A375 (cell line): ENCODE data around the genes SPEG and ASIC4.

DNA sequence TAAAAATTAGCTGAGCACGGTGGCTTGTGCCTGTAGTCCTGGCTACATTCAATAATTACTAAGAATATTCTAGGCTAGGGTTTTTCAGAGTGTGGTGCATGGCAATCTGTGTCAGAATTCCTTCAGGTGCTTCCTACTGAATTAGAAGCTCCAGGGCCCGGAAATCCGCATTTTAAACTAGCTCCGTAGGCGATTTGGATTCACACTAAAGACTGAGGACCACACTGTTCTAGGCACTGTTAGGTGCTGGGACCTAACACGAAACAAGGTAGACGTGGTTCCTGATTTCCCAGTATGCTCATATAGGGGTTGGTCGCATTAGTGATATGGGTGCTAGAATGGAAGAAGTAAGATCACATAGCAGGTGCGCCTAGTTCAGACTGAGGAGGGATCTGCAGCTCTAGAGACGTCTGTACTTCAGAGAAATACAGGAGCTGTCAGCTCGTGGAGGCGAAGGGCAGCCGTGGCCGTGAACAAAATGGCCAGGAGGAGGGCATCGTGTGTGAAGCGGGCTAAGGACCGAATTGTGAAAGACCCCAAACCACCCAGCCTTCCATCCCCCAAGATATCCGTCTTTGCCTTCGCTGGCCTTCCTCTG is 469 bp upstream of the ZFAND2B start:
- RAMPAGE, long total RNA: no peak

- RAMPAGE, long total RNA: no peak
Measured at GRCh38 chr2:219249064-219250141, 3.6 kb upstream of the TUBA4B start.

DNA sequence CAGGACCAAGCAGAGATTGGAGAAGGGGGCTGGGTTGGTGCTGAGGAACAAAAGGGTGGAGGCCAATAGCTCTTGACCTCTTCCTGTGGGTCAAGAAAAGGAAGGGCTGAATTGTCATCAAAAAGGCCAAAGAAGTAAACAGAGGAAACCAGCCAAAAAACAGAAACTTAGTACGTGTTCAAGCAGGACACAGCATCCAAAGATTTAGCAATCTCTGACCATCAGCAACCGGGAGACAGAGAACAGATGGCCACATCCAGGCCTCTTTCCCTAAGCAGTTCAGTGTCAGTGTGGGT is 2.9 kb downstream of the DNPEP start:
- RAMPAGE, long total RNA: no peak

DNA sequence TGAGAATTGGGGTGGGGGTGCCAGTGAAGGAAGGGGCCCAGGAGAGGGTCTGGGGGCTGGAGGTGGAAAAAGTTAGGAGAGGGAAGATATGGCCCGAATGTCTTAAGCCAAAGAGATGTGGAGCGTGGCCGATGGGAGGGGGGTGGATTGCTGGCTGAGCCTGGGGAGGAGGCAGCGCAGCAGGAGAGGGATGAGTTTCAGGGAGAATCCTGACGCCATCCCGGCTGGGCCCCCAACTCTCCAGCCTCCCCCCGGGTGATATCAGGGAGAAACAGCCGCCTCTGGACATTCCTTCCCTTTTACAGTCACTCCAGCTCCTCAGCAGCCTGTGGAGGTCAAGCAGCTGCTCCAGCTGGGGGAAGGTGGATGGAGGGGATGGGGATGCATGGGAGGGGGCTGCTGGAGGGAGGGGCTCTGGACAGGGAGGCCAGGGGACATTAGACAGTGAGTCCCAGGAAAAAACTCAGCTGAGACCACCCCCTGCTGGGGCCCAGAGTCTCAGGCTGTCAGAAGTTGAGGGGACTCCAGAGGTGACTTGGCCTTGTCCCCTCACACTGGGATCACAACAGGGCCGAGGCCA is 9.5 kb upstream of the DES start:
- RAMPAGE, long total RNA: no peak

DNA sequence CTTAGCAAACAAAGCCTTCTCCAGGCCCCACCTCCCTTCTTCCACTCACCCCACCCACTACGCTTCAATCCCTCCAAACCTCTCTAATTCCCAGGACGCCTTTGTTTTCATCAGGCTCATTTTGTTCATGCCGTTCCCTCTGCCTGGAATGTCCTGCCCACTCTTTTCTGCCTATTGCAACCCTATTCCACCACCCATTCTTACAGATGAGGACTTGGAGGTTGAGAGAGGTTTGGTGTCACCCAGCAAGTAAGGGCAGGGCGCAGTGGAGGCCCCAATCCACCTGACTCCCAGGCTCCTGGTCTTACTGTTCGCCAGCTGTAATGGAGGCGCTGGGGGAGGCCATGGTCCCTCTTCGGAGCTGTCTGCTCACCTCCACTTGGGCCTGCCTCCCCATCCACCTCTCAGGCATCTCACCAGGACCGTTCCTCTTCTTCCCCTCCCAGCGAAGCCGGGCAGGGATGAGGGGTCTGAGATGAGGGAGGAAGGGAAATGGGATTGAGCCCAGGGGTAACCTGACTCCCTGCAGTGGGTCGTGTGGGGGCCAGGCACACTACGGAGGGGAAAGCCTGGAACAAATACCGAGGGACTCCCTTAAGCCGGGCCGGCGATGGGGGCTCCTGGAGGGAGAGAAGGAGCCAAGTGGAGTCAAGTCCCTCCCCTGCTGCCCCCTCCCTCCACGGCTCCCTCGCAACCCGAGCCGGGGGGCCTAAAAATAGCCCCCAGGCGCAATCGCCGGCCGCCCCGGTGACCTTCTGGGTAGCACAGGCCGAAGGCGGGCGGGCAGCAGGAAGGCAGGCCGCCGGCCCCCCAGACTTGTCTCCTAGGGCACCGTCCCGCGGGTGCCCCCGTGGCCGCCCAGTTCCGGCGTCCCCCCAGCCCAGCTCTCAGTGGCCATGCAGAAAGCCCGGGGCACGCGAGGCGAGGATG is at the start of gene SPEG:
Gene SPEG, plus strand, starts transcription at position 762 of the 930 bp plus-strand sequence.
- RAMPAGE, long total RNA: no peak

DNA sequence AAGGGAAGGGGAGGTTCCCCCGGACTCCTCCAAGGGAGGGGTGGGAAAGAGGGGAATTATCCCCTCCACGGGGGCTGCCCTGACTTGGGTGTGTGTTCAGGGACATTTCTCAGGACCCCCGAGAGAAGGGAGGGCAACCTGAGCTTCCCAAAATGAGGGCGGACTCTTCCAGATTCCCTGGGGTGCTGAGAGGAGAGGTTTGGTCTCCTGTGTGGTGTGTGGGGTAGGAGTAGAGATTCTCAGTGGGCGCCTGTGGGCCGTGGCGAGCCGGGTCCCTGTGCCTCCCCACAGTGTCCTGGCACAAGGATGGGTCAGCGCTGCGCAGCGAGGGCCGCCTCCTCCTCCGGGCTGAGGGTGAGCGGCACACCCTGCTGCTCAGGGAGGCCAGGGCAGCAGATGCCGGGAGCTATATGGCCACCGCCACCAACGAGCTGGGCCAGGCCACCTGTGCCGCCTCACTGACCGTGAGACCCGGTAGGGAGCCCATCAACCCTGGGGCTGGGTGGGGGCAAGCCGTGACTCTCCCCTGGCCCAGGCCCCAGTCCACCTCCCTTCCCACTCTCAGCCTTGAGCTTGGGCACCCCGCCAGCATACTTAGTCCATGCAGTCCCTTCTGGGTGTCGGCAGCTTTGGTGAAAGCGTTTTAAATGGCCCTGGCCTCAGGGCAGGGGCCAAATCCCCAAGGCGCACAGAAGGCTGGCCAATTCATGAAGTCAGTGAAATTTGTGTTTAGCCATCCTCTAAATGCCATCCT is 16.9 kb downstream of the SPEG start:
- RAMPAGE, long total RNA: no peak

GRCh38 chr2:219460170-219461714 is 26.1 kb downstream of the SPEG start:
- RAMPAGE, long total RNA: no peak

DNA sequence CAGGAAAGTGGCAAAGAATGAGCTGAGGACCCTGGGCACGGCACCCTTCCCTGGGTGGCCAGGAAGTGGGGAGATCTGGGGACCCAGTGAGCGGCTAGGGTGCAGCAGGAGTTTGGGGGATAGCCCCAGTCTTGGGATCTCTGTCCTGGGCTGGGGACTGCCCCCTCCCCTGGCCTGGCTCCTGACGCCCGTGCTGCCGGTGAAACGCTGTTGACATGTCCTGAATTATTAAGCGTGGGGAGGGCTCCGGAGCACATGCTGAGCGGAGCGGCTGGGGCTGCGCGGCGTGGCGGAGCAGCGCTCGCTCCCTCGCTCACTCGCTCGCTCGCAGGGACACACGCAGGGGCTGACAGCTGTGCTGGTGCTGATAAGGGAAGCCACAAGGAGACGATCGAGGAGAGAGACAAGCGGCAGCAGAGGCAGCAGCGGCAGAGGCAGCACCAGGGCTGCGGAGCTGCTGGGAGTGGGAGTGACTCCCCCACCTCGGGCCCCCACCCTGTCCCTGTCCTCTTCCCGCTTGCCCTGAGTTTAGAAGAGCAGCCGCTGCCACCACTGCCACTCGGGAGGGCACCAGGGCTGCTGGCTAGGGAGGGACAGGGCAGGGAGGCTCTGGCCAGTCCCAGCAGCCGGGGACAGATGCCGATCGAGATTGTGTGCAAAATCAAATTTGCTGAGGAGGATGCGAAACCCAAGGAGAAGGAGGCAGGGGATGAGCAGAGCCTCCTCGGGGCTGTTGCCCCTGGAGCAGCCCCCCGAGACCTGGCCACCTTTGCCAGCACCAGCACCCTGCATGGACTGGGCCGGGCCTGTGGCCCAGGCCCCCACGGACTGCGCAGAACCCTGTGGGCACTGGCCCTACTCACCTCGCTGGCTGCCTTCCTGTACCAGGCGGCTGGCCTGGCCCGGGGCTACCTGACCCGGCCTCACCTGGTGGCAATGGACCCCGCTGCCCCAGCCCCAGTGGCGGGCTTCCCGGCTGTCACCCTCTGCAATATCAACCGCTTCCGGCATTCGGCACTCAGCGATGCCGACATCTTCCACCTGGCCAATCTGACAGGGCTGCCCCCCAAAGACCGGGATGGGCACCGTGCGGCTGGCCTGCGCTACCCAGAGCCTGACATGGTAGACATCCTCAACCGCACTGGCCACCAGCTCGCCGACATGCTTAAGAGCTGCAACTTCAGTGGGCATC is at the start of gene ASIC4:
Gene ASIC4, plus strand, starts transcription at position 394 of the 1,192 bp plus-strand sequence.
- RAMPAGE, long total RNA: no peak

- RAMPAGE, long total RNA: no peak
Measured at GRCh38 chr2:219520013-219520395, 5.7 kb downstream of the ASIC4 start.

GRCh38 chr2:219525737-219526313 is 11.5 kb downstream of the ASIC4 start:
- RAMPAGE, long total RNA: no peak

GRCh38 chr2:219565249-219565911 is 6.0 kb downstream of the OBSL1 start:
- RAMPAGE, long total RNA: no peak

GRCh38 chr2:219566703-219567214 is 4.6 kb downstream of the OBSL1 start:
- RAMPAGE, long total RNA: no peak

- RAMPAGE, long total RNA: no peak
Measured at GRCh38 chr2:219630101-219630944, 2.9 kb downstream of the SLC4A3 start.

DNA sequence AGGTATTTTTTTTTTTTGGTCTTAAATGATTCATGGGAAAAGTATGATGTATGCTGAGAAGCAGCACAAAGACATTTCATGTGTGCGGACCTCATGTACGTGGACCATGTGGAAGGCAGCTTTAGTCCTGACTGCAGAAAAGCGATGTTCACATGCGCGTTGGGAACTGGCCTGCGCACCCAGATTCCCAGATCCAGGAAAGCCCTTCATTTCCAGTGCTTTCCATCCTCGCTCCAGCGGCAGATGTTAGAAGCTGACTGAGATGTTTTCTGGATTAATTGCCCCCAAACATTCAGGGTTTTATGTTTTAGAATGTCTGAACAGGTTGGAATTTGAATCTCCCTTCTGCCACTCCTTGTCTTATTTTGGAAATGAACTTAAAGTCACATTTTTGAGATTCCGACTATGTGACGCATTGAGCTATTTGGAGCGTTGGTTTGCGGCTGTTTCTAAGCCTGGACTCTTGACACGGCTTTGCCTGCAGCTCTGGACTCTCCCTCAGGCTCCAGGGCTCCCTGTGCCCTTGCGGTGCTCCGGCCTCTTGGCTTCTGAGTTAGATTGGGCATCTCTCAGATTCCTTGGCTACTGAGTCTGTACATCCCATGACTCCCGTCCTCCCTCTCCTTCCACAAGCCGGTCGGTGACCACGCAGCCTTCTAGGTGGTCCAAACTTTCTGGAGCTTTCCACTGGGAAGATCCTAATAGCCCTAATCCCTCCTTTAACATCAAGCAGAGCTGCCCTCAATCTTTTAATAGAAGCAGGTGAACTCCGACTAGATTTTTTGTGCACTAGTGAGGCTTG is 61.6 kb downstream of the SLC4A3 start:
- RAMPAGE, long total RNA: no peak

DNA sequence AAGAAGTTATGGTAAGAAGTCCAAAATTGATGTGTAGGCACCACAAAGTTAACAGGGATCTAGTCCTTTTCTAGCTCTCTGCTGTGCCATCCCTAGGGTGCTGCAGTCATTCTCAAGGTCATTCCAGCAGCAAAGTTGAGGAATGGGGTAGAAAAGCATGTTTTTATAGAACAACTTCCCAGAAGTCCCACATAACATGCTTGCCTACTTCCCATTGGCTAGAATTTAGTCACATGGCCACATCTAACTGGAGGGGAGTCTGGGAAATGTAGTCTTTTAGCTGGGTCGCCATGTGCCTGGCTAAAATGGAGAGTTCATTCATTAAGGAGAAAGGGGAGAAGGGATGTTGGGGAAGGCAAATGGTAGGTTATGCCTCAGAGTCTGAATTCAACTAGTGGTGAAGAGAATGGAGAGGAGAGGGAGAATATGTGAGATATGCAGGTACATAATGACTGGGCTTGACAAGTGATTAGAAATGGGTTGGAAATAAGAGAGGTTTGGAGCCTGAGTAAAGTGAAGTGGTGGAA is 85.7 kb downstream of the SLC4A3 start:
- RAMPAGE, long total RNA: no peak

DNA sequence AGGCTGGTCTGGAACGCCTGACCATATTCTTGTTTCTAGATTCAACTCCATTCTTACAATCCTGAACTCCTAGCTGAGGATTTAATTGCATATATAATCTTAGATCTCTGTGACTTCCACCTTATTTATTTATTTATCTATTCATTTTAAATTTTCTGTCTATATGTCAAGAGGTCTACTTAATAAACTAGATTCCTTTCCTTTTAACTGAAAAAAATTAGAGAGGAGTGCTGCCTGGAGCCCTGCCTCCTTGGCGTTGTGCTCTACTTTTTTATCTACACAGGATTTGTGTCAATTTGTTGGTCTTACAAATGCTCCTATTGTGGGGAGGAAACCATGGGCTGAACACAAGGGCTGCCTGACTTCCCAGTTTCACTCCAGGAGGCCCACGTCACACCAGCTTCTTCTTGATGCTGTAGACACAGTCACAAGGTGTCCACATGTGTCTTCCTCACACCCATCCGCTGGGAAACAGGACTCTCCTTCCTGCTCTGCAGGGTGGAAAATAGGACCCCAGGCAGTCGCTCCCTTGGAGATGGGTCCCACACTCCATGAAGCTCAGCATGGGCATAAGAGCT is 468.3 kb downstream of the EPHA4 start:
- RAMPAGE, long total RNA: no peak

- RAMPAGE, long total RNA: no peak
Measured at GRCh38 chr2:221433877-221434658, 138.0 kb downstream of the EPHA4 start.

- RAMPAGE, long total RNA: no peak
Measured at GRCh38 chr2:221527461-221528351, 44.4 kb downstream of the EPHA4 start.

DNA sequence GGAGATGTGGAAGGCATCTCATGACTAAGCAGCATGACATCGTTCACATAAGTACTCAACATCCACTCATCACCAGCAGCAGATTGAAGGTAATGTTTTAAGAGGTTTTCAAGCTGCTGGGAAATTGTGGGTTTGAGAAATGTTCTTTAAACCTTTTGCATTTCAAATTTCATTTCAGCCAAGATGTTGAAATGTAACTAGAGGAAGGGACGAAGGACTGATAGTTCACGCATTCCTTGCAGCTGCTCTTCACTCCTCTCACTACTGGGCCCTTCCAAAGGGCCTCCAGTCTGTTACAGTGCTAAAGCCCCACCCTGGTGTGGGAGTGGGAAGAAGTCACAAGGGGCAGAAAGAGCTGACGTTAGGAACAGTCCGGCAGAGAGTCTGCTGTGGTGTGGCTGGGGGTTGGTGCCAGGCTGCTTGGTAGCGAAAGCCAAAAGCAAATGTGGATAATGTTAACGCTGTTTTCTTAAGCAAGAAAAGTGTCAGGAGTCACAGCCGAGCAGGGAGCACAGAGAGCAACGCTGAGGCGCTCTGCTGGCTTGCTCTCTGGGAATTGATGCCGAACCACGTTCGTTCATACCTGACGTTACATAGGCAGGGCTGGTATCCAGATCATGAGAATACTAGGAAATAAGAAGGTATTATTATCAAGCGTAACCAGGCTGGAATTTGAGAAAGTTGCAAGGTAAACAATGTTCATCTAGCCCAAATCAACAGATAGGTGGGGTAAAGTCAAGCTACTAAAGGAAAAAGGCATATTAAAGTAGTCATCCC is 324.7 kb upstream of the EPHA4 start:
- RAMPAGE, long total RNA: no peak

- RAMPAGE, long total RNA: no peak
Measured at GRCh38 chr2:222305609-222306484, 7.0 kb upstream of the PAX3 start.